Glomerular endothelial cell (primary cell): Measurements from ENCODE around the gene TDRD1.

GRCh38 chr10:112912345-112913112, 37.5 kb upstream of the TCF7L2 start:
- RAMPAGE, long total RNA, result no peak

GRCh38 chr10:113045078-113045693, 95.1 kb downstream of the TCF7L2 start:
- RAMPAGE, long total RNA, result no peak

- RAMPAGE, long total RNA, result no peak
These were observed 103.0 kb downstream of the TCF7L2 start for GRCh38 chr10:113052921-113053605.

- RAMPAGE, long total RNA, result no peak
These were observed 106.7 kb downstream of the TCF7L2 start for GRCh38 chr10:113056722-113057137.

DNA sequence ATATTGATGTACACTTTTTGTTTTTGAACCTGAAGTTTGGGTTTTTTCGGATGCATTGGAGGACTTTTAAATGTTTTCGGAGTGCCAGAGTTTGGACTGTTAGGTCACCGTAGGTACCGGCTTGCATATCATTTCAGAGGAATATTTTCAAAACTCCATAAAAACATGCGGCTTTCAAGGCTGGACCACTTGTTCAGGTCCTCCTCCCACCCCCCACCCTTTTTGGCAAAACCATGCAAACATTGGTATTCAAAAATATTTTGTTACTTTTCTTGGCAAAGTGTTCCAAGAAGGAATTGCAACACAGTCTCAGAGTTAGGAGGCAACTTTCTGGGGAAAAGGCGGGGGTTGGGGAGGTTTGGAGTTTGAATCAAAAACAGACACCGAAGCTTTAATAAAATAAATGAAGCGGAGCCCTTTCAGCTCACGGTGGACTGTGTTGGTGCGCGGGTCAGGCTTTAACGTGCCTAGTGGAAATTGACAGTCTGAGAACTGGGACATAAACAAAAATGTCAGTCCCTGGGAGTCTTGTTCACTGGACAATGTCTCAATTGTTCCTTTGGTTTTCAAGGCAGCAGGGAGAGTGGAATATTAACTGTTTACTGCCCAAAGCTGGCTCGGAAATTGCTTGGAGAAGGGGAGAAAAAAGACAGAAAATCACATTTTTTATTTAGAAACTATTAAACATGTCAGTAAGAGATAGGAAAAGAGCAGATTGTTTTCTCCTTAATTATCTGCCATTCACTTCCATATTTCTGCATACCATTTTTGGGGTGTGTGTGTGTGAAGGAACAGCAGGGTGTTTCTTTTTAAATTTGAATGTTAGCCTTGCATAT, 109.3 kb downstream of the TCF7L2 start:
- RAMPAGE, long total RNA, result no peak

GRCh38 chr10:113063101-113064037, 113.3 kb downstream of the TCF7L2 start:
- RAMPAGE, long total RNA, result no peak

DNA sequence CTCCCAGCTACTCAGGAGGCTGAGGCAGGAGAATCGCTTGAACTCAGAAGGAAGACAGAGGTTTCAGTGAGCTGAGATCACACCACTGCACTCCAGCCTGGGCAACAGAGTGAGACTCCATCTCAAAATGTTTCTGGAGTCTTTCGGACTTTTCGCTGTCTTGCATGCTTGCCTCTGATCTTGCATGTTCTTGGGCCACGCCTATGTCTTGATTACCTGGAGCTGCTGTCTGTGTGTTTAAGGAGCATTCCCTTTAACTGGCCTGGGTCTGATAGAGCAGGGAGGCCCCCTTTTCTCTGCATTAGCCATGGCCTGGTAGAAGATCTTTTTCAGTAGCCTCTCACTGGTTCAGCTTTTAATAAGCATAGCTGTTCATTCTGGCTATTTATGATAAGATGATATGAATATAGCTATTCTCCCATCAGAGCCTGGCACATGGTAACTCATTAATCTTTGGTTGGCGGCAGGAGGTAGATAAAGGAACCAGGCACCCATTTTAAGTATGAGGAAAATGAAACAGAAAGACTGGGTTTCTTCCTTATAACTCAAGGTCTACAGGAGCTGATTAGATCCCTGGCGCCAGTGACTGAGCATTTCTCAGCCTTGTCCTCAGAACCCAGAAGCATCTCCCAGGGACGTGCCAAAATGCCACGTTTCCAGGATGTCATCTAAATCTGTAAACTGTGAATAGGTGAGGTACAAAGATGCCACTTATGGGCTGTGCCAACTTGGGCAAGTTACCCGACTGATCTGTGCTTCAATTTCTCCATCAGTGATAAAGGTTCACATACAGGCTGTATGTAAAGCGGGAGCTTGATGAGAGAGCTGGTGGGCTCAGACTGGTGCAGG, 141.8 kb downstream of the TCF7L2 start:
- RAMPAGE, long total RNA, result no peak

DNA sequence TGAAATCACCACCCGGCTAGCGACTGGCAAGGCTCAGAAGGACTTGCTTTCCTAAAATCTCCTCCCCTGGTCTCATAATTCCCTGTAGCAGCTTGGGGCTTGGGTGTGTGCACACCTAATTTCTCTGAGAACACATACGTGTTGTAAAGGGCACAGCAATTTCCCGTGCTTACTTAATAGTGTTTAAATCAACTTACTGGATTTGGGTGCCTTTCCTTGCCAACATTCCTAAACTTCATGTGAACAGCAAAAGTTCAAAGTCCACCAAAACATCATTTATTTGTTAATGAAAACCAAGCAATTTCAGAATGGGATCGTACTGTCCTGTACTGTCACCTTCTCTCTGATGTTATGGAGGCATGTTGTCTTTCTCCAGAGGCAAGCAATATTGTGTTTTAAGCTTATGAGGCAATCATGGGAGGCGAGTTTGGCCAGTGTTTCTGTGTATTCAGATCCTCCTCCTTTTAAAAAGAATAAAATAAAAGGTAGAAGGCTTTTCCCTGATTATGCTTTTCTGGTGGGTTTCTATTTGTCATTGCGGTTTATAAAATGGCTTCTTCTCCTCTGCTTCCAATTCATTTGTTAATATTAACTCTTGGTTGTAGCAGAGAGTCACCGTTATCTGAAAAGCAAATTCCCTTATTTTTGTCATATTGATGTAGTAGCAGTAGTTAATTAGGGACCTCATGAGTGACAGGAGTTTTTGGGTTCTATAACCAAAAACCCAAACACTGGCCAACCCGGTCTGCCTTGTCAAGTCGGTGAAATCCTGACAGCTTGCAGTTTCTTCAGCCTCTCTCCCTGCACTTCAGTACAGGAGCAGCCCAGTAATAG, 162.6 kb downstream of the TCF7L2 start:
- RAMPAGE, long total RNA, result no peak

GRCh38 chr10:113584707-113585003, 31.8 kb downstream of the HABP2 start:
- RAMPAGE, long total RNA, result no peak

DNA sequence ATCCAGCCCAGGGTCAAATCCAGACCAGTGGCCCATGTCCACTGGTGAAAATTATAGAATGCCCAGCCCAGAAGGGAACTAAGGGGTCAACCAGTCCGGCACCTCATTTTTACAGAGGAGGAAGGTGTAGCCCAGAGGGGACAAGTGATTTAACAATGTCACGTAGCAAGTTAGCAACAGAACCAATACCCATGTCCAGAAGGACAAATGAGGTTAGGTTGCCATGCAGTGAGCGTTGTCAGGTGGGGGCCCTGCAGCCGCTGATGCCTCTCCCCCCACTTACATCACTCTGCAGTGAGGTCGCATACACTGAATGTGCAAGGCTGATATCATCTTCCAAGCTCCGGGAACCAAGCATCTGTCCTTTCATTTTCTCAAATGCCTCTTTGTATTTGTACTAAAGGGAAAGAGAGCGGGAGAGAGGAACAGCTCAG, 49.9 kb downstream of the NRAP start:
- RAMPAGE, long total RNA, result no peak

DNA sequence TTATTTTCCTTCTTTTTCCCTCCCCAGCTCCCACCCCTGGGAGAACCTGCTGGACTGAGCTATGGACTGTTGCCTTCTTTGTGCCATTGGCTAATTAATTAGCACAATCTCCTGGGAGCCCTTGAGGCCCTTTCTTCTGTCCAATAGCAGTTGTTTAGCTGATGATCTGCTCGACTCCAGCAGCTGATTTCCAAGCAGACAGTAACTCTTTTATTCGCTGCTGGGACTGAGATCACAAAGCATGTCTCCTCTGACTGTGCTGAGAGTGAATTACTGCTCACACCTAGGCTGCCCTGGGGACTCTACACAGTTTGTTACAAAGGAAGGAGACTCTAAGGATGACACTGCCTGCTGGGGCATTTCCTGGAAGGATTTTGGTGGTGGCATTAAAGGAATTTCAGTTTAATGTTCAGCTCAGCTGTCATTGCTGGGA, 31.4 kb downstream of the CASP7 start:
- RAMPAGE, long total RNA, result no peak

DNA sequence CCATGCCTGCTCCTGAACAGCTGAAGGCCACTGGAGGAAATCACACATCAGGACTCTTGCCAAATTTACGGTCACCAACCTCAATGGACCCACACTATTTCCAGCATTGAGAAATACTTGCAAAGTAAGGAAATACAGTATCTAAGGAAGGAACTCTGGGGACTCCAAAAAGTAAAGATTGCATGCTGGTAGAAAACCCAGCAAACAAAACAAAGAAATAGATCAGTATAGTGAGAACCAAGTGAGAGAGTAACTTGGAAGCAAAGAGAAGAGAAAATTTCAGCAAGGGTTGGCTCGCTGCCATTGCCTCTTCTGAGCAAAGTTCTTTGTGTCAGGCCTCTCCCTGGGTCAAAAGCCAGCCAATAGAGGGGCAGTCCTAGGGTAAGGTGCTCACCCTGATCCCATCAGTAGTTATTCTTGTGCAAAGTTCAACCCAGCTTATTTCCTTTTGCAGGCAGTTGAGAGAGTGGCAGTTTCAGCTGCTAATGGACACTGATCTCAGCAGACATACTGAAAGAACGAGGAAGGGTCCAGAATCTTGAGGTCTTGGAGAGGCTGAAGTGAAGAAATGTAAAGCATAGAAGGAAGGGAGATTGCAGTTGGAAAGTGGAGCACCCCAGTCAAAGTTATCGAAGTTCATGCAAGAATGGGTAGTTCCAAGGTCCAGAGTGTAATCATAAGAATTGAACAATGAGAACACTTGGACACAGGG, 4.9 kb upstream of the PLEKHS1 start:
- RAMPAGE, long total RNA, result no peak

GRCh38 chr10:113961279-113962022, 82.2 kb upstream of the ADRB1 start:
- RAMPAGE, long total RNA, result no peak

- RAMPAGE, long total RNA, result no peak
These were observed 18.4 kb upstream of the ADRB1 start for GRCh38 chr10:114025290-114025677.

DNA sequence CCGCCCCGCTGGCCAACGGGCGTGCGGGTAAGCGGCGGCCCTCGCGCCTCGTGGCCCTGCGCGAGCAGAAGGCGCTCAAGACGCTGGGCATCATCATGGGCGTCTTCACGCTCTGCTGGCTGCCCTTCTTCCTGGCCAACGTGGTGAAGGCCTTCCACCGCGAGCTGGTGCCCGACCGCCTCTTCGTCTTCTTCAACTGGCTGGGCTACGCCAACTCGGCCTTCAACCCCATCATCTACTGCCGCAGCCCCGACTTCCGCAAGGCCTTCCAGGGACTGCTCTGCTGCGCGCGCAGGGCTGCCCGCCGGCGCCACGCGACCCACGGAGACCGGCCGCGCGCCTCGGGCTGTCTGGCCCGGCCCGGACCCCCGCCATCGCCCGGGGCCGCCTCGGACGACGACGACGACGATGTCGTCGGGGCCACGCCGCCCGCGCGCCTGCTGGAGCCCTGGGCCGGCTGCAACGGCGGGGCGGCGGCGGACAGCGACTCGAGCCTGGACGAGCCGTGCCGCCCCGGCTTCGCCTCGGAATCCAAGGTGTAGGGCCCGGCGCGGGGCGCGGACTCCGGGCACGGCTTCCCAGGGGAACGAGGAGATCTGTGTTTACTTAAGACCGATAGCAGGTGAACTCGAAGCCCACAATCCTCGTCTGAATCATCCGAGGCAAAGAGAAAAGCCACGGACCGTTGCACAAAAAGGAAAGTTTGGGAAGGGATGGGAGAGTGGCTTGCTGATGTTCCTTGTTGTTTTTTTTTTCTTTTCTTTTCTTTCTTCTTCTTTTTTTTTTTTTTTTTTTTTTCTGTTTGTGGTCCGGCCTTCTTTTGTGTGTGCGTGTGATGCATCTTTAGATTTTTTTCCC, 1.6 kb downstream of the ADRB1 start:
- RAMPAGE, long total RNA, result no peak

DNA sequence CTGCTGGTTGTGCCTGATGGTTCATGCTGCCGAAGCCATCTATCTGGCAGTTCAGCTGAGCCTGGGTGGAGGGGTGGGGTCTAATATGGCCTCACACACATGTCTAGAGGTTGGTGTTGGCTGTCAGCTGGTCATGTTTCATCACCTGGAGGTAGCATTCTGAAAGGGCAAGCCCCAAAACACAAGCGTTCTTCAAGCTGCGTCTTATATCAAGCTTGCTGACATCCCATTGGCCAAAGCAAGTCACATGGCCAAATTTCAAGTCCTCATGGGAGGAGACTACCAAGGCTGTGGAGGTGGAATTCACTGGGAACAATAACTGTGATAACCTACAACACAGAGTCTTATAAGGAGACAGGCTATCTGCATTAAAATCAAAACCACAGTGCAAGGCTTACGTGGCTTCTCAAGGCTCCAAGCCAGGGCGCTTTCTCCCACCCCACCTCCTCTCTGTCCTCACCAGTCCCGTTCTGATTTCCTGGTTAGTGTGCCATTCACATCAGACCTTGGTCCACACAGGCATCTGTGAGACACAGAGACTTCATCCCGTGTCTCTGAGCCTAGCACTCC, 39.3 kb downstream of the ADRB1 start:
- RAMPAGE, long total RNA, result no peak

GRCh38 chr10:114178938-114179415, at the start of gene TDRD1:
TDRD1 (plus strand) TSS chr10:114179353.
- RAMPAGE, long total RNA, result no peak

- RAMPAGE, long total RNA, result no peak
These were observed 61.1 kb downstream of the VWA2 start for GRCh38 chr10:114300130-114300577.

DNA sequence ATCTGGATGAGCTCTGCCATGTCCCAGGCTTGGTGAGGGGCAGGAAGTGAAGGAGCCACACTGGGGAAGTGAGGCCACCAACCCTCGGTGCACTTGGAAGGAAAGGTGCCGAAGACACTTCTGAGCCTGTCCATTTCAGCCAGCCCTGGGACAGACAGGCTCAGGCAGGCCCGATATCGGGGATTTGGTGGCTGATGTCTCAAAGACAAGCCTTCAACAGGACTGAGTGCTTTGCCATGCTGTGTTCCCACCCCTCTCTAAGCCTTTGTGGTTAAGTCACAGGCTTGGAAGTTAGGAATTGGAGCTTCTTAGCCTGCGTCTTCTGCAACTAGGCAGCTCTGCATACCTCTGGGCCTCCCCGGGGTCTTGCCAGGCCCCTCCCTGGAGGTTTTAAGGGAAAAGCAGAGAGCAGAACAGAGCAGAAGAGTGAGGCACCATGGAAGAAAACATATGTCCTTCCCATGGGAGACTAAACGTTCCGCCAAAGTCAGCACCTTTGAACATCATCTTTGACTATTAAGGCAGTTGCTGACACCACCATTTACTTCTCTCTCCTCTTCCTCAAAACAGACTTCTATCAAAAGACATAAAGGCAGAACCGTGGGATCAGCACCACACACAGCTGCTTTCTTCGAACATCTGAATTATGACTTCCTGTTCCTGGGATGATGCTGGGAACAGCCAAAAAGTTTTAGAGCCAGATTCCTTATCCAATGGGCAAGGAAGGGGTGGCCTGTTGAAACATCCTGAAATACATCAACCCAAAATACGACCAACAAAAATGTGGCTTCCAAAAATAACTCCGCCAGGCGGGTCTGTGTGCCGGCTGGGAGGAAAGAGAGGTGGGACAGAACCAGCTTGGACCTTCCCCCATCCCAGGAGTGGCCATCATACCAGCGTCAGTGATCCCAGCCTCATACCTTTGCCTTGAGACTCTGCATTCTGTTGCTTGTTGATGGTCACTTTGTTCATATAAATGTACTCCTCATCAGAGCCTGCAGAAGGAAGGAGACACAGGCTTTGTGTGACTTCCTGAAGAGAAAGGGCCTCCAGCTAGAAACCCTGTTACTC, 71.7 kb downstream of the AFAP1L2 start:
- RAMPAGE, long total RNA, result no peak

DNA sequence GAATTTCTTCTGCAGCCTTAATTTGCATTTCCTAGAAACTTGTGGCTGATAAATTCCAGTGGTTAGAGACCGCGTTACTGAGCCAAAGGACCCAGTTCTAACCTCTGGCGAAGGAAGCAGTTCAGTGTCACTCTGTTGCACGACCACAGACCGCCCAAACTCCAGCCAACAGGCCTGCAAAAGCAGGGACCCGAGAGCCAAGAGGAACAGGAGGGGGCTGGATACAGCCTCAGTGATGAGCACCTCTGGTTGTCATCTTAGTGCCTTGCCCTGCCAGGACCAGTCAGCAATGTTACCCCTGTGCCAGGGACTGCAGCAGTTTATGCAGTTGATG, 70.0 kb downstream of the AFAP1L2 start:
- RAMPAGE, long total RNA, result no peak